HT-29 (cell line): Measurements from ENCODE around the gene ZW10.

DNA sequence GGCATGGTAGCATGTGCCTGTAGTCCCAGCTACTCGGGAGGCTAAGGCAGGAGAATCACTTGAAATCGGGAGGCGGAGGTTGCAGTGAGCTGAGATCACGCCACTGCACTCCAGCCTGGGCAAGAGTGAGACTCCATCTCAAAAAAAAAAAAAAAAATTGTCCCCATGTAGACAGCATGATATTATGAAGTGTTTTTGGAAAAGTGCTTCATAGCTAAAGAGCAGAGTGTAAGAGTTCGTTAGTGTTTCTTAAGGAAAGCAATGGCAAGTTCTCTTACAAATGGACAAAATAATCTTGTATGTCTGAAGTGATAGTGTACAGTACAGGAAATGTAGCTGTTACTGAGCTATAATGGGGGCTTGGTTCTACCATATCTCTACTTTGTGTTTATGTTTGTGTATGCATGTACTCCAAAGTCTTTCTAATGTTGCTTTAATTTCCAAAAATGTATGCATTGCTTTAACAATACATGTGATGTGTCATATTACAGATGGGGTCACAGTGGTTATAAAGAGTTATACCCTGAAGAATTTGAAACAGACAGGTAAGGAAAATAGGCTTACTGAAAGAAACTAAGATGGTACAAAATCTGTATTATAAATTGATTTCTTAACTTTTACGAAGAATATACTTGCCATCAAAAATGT, 4.9 kb downstream of the TIMM8B start:
- RAMPAGE, long total RNA = no peak

DNA sequence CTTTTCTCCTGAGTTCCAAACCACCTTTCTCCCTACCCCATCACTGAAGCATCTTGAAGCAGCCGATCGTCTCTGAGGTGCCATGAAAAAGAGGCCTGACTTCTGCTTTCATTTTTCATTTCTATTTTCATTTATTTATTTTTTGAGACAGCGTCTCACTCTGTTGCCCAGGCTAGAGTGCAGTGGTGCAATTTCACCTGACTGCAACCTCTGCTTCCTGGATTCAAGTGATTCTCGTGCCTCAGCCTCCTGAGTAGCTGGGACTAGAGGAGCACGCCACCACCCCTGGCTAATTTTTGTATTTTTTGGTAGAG, 9.8 kb downstream of the PTS start:
- RAMPAGE, long total RNA = no peak

GRCh38 chr11:112289809-112291153, 29.6 kb upstream of the PLET1 start:
- RAMPAGE, long total RNA = no peak

DNA sequence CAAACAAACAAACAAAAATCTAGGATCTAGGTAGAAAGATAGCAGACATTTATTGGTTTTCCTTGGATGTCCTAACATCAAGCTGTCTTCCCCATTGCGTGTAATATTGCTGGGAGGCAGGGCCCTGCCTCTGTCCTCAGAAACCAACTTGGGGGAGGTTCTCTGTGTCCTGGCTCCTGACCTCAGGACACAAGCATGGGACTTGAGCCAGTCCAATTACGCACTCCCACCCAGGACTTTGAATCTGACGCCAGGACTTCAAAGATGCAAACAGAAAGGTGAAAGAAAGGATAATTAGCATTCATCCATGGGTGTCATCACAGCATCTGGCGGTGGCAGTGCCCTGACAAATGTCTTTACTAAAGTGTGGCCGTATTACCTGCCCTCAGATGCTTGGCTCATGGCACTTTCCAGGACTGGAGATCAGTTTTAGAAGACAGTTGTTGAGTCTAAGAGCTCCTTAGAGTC, 61.8 kb upstream of the PLET1 start:
- RAMPAGE, long total RNA = no peak

GRCh38 chr11:112524721-112525047, 264.0 kb upstream of the PLET1 start:
- RAMPAGE, long total RNA = no peak

DNA sequence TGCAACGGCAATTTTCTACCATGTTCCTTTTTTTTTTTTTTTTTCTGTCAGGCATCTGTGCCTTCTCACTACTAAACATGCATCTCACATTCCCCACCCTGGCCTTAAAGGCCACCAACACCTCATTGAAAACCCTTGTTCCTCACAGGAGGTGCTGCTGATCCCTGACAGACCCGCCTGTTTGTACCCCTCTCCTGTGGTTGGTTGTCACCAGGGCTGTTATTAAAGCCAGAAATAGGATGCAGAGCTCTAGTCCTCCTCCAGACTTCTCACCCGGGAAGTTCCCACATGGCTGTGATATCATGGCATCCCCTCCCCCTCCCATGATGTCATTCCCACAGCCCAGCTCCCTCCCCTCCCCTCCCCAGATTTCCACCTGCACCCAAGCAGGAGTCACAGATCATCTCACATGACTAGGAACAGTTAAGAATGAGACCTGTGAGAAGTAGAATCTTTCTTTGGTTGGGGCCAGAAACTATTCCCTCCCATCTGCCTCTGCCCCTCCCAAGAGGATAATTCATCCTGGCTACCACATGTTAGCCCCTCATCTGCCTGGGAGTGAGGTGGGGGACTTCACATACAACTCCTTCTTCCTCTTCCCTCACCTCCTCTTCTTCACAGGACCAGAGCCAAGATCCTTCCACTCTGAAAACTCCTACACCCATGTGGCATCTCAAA, 302.6 kb upstream of the NCAM1 start:
- RAMPAGE, long total RNA = no peak

GRCh38 chr11:112881330-112882002, 79.8 kb upstream of the NCAM1 start:
- RAMPAGE, long total RNA = no peak

GRCh38 chr11:112942896-112943593, 18.2 kb upstream of the NCAM1 start:
- RAMPAGE, long total RNA = no peak

GRCh38 chr11:112950192-112950568, 11.0 kb upstream of the NCAM1 start:
- RAMPAGE, long total RNA = no peak

GRCh38 chr11:113056801-113057534, 95.7 kb downstream of the NCAM1 start:
- RAMPAGE, long total RNA = no peak

GRCh38 chr11:113091009-113091692, 129.9 kb downstream of the NCAM1 start:
- RAMPAGE, long total RNA = no peak

- RAMPAGE, long total RNA = start-site peak on the minus strand at chr11:113773675-113773697, 50 and 30 reads in 2 replicates
Measured at GRCh38 chr11:113773433-113774398, at the start of gene ZW10. Gene ZW10, minus strand, starts transcription at chr11:113773692.

GRCh38 chr11:113875035-113875430, 339 bp downstream of the USP28 start:
- RAMPAGE, long total RNA = no peak

GRCh38 chr11:114044000-114044393, 15.5 kb upstream of the ZBTB16 start:
- RAMPAGE, long total RNA = no peak

- RAMPAGE, long total RNA = no peak
Measured at GRCh38 chr11:114075698-114076170, 16.2 kb downstream of the ZBTB16 start.

GRCh38 chr11:114077452-114077821, 17.9 kb downstream of the ZBTB16 start:
- RAMPAGE, long total RNA = no peak

GRCh38 chr11:114098718-114099324, 39.3 kb downstream of the ZBTB16 start:
- RAMPAGE, long total RNA = no peak

- RAMPAGE, long total RNA = no peak
Measured at GRCh38 chr11:114128032-114129095, 68.9 kb downstream of the ZBTB16 start.

GRCh38 chr11:114129096-114129631, 69.7 kb downstream of the ZBTB16 start:
- RAMPAGE, long total RNA = no peak

DNA sequence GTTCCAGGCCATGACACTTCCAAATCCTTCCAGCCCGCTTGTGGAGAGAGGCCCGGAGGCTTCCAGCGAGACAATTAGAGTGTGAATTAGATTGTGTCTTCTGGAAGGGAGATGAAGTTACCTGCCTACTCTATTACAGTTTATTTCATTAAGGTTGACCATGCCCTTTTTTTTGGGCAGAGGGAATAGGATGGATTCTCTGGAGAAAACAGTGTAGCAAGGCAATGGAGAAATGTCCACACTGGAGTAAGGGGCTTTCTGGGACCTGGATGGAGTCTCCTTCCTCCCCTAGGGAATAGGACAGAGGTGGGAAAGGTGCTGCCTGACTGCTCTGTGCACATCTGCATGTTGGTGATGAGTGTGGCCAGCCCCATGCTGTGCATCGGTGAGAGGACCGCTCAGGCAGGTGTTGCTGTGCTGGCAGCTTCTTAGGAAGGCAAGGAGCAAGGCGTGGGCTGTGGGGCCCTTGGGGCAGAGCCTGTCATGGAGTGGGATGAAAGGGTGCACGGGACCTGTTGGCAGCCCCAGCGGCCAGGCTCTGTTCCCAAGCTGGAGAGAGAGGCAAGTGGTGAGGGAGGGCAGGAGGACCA, 78.1 kb downstream of the ZBTB16 start:
- RAMPAGE, long total RNA = no peak